Myometrial cell (primary cell): ENCODE data around the genes ZNF839 and TRAF3.

DNA sequence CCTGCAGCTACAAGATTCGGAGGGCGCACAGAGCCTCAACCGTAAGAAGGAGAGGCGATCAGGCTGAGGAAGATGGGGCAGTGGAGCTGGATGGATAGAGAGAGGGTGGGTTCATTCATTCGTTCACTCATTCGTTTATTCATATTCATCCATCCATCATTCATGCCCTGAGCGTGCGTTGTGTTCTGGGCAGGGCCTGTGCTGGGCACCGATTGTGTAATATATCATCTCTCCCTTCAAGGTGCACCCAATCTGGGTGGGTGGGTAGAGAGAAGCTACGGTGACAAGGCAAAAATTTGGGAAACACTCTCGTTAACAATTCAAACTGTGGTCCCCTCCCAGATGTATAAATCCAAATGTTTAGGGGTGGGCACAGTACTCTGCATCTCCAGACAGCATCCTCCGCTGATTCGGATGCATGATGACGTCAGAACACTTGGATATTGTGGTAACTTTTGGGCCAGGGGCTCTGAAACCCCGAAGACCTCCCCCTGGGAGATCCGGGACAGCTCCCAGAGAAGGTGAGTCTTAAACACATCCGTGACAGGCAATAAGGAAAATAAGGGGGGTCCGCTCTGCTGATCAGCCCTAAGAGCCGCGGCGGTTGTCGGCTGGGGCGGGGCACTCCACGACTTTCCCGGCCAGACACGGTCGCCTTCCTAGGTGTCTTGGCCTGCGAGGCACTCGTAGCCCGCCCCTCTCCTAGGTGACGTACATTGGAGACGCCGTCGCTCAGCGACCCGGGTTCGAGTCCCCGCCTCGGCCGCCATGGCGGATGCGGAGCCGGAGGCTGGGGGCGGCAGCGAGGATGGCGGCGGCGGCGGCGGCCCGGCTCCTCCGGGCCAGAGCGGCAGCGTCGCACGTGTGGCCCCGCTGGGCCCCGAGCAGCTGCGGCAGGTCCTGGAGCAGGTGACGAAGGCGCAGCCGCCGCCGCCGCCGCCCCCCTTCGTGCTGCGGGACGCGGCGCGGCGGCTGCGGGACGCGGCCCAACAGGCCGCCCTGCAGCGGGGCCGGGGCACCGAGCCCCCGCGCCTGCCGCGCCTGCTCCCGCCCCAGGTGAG, at the start of gene ZNF839:
Gene ZNF839 (plus strand): TSS at position 749 of the 1,061 bp plus-strand sequence.
- RAMPAGE, long total RNA: no peak

GRCh38 chr14:102500071-102500954, 9.3 kb downstream of the ANKRD9 start:
- RAMPAGE, long total RNA: no peak

DNA sequence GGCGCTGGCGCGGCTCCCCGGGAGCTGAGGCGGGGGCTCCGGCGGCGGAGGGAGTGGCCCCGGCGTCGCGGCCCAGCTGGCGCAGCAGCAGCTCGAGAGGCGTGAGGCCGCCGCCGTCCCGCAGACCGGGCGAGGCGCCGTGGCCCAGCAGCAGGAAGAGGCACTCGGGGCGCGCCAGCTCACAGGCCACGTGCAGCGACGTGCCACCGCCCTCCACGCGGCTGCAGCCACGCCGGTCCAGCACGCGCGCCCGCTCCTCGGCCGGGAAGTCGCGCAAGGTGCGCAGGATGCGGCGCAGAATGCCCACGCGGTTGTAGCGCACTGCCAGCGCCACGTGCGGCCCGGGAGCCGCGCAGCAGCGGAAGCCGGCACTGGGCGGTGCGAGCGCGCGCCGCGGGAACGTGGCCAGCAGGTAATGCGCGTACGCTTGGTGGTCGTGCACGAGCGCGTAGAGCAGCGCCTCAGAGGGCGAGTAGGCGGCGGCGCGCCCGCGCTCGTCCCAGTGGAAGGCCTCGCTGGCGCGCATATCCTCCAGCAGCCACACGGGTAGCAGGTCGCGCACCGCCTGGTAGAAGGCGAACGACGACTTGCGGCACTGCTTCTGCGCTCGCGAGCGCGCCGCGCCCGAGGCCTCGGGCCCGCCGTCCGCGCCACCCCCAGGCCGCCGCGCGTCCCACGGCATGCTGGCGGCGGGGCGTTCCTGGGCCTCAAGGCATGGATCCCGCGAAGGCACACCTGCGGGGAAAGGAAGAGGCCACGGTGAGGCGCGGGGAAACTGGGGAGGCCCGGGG, 2.2 kb downstream of the ANKRD9 start:
- RAMPAGE, long total RNA: no peak

DNA sequence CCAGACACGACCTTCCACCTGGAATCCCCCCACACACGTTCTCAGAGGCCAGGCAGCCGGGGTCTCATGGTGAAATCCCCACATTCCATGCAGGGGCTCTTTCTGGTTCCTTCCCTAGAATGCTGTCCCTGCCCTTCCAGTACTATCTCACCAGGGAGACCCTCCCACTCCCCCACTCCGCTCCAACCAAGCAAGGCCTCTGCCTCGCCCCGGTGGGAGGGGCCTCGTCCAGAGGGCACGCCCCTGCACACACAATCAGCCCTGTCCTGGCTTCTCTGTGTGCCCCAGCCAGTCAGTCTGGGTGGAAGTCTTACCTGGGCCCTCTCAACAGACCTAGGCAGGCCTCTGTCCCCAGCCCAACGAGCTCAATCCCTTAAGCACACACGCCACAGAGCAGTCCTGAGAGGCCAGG, 1.2 kb upstream of the ANKRD9 start:
- RAMPAGE, long total RNA: no peak

DNA sequence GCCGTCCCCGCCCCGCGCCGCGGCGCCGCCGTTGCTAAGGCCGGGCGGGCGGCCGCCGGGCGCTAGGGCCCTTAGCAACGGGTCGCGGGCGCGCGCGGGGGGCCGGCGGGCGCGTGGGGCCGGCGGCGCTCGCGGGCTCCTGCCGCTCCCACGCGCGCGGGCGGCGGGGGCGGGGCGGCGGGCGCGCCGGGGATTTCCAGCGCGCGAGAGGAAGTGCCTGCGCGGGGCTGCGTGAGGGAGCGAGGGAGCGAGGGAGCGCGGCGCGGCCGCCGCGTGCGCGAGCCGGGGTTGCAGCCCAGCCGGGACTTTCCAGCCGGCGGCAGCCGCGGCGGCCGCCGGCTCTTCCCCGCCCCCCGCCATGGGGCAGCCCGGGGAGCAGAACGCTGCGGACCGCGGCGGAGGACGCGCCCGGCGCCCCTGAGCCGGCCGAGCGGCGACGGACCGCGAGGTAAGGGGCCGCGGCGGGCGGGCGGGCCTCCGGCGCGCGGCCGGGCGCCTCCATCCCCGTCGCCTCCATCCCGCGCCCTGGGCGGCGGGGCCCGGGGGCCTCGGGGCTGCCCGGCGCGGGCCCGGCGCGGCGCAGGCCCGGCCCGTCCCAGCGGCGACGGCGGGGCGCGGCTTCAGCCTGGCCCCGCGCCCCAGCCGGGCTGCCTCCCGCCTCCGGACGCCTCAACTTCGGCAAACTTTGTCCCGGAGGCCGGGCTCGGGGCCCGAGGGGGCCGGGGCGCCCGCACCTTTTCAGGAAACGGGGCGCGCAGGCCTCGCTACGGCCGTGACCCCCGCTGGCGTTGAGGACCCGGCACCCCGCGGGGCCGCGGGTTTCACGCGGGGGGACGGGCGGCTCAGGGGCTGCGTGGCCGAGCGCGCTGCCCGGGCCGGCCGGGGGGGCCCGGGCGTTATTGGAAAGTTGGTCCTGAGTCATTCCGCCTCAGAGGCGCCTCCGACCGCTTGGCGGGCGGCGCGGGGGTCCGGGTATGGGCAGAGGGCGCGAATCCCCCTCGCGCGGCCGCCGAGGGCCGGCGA, at the start of gene TRAF3:
Gene TRAF3 (plus strand): TSS at position 222 of the 1,023 bp plus-strand sequence.
- RAMPAGE, long total RNA: no peak

- RAMPAGE, long total RNA: no peak
Observed at GRCh38 chr14:102849574-102850342, 72.5 kb downstream of the TRAF3 start.

DNA sequence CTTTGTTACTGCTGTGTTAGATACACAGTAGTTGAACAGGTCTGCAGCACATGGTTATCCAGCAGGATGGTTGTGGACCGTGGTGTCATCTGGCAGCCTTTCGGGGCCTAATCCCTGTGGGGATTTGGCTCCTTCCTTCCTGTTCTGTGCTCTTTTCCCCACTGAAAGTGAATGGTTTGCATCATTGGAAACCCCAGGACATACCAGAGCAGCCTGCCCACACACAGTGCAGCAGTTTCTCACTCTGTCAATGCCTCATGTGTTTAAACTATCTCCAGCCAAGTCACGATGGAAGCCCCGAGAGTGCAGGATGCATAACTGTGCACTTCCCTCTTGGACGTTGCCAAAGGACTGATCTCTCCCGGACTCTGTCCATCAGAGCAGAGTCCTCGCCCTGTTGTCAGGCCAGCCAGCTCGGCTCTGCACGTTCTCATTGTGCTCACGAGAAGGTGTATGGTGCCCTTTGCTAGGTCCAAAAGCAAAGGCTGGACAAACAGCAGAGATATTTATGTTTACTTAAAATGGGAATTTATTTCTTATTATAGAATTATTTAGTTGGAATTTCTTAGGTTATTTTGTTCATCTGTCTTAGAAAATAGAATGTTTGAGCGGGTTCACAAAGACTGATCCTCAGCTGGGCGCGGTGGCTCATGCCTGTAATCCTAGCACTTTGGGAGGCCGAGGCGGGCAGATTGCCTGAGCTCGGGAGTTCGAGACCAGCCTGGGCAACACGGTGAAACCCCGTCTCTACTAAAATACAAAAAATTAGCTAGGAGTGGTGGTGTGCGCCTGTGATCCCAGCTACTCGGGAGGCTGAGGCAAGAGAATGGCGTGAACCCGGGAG, 28.8 kb upstream of the AMN start:
- RAMPAGE, long total RNA: no peak

GRCh38 chr14:102898301-102899168, 23.9 kb upstream of the AMN start:
- RAMPAGE, long total RNA: no peak

DNA sequence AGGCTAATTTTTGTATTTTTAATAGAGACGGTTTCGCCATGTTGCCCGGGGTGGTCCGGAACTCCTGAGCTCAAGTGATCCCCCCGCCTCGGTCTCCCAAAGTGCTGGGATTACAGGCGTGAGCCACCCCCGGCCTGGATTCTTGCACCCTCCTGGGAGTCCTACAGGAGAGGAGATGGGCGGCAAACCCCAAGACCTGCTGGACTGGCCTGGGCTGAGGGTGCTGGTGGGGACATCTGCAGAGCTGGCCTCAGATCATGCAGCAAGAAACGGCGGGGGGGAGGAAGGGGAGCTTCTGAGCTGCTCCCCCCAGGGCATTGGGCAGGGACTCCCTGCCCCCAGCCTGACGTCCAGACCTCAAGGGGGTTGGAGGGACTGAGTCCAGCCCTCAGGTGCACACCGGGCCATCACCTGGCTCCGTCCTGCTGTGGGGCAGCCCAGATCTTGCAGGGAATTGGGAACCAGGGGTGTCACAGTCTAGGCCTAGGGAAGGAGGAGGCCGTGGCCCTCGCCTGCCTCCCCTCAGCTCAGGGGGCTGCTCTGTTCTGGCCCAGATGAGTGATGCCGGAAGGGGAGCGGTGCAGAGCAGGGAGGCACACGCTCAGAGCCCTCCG, 9.1 kb upstream of the AMN start:
- RAMPAGE, long total RNA: no peak

DNA sequence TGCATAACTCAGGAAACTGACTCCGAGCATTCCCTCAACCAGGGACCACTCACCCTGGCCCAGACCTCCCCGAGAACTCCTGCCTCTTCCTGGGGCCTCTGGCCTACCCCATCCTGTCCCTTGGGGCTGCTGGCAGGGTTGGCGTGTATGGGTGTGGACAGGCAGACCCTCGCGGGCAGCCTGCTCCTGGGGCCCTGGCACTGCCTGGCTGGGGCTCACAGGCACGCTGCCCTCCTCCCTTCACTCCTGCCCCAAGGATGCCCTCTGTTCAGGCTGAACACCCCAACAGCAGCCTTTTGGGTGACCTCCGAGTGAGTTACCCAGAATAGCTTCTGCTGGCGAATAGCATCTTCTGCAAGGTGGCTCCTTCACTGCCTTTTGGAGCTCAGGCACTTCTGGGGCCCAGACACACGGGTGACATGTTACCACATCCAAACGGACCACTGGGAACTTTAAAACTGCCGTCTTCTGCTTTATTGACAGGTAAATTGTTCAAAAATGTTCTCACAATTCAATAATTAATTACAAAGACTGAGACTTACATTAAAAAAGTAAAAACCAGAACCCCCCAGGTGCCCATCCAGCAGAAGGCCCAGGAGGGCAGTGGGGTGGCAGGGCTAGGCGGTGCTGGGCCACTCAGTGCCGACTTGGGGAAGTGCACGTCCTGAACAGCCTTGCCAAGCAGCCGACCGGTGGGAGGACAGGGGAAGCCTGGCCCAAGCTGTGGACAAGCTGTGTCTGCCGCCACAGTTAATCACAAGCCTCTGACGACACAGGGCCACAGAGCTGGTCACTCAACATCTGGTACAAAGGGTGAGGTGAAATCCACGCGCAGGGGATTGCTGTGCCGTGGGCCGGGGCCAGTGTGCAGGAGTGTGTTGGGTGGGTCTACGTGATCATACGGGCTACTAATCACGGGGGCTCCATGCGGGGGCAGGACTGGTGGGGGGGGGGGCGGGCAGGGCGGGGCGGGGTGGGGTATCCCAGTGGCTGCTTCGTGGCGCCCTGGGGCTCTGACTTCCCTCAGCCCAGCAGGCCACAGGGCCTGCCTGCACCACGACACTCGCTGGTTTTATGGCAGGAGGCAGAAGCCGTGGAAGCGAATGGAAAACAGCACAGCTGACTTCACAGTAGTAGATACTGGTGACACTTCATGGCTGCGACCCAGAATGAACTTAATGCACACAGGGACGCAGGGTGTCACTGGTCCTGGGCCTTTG, 9.9 kb downstream of the AMN start:
- RAMPAGE, long total RNA: no peak

GRCh38 chr14:103052292-103052819, 5.0 kb downstream of the CDC42BPB start:
- RAMPAGE, long total RNA: no peak

DNA sequence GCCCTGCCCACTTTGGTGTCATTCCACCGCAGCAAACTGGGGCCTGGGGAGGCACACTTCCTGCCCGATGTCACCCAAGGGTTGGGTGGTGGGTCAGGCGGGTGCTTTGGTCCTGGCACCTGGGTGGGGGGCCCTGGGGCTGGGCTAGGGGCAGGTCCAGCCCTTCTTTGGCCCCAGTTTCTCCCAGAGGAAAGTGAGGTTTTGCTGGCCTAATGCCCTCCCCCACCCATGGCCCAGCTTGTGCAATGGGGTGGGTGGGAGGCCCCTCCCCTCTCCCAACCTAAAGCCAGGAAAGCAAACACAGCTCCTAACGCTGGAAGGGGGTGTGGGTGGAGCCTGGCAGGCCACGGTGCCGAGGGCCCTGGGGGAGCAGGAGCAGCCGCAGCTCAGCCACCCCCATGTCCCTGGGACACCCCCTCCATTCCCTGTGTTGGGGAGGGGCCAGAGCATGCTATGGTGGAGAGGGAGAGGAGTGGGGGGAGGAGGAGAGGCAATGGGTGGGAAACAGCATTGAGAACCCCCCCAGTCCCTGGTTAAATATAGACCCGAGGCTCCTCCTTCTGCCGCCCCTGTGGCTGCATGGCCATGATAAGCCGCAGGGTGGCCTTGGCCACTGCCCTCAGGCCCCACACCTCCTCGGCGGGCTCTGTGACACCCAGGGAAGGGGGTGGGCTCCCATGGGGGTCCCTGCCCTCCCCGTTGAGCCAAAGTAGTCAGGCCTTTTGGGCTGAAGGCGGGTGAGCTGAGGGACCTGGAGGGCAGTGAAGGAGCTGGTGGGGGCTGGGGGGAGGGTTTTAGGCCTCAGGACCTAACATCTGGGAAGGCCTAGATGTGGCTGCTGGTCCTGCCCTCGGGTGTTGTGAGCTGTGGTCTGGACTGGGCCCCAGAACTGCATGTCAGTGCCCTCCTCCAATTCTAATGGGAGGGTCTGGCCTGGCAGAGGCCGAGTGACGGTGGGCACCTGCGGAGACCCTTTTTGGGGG, 4.8 kb downstream of the EXOC3L4 start:
- RAMPAGE, long total RNA: no peak

DNA sequence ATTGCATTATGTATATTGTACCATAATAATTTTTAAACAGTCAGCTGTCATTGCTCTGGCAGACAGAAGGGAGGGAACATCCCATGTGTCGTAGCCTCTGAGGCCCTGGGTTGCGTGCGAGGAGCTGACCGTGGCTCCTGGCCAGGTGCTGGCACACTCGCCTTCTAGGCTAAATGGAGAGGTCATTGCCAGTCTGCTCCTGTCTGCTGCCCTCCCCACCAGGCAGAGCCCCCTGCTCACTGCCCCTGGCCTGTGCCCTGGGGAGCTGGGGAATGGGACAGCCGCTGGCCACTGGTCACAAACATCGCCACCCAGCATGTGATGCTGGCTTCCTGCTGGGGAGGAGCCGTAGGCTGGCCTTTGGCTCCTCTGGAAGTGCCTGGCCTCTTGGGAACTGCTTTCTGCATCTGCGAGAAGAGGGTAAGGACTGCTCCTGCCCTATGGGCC, 2.2 kb upstream of the TNFAIP2 start:
- RAMPAGE, long total RNA: no peak

DNA sequence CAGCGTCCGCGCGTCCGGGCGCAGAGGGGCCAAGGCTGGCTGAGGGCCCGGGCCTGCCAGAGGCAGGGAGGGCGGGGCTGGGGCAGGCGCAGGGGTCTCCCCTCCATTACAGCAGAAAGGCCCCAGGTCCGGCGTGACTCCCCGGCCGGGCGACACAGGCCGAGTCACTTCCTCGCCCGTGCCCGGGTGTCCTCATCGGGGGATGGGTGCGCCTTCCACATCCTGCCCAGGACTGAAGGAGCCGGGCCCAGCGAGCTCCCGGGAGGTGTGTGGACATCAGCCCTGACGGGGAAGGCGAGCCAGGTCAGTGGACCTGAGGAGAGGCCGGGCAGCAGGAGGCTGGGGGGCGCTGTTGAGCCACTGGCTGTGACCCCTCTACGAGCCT, 380 bp downstream of the TNFAIP2 start:
- RAMPAGE, long total RNA: no peak

GRCh38 chr14:103124223-103124810, 1.1 kb downstream of the TNFAIP2 start:
- RAMPAGE, long total RNA: no peak

- RAMPAGE, long total RNA: no peak
Observed at GRCh38 chr14:103137693-103138431, 14.6 kb downstream of the TNFAIP2 start.

- RAMPAGE, long total RNA: no peak
Observed at GRCh38 chr14:103160807-103161483, 37.7 kb downstream of the TNFAIP2 start.

DNA sequence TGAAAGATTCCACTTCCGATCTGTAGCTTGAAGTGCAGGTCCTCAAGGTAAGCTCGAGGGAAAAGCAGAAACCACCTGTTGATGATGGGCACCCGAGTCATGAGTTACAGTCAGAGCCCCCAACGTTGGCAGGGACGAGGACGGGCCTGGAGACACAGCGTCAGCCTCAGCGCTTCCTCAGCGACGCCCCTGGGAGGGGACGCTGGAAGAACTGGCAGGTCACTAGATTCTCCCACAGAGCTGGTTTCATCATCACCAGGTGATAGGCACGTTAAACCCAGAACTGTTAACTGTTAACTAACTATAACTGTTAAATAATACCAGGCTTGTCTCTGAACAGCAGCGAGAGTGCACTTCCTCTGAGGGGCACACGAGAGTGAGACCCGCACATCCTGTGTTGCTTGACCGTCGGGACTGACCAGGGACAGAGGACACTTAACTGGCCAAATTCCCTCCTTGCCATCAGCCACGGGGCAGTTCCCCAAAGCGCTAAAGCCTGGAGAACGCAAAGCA, 101.9 kb downstream of the TNFAIP2 start:
- RAMPAGE, long total RNA: no peak

GRCh38 chr14:103225604-103225820, 102.3 kb downstream of the TNFAIP2 start:
- RAMPAGE, long total RNA: no peak

DNA sequence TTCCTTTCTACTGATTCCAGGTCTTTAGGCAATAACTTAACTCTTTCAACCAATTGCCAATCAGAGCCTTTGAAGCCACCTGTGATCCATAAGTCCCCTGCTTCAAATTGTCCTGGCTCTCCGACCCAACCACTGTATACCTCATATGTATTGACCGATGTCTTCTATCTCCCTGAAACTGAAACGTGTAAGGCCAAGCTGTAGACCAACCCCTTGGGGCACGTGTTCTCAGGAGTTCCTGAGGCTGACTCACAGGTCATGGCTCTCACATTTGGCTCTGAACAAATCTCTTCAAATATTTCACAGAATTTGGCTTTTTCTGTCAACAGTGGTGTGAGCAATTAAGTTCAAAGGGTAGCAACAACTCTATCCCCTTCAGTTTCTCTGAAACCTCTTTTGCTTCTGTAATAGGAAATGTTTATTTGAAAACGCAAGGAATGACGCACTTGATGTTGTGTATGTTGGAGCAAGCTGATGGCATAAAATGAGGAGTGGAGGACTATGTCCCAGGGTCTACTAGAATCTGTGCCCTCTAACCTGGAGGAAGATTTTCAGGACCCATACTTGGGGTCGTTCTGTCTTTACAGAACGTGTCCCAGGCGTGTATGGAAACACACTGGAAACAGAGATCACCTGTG, 49.1 kb upstream of the EIF5 start:
- RAMPAGE, long total RNA: no peak